Endothelial cell of umbilical vein (primary cell): ENCODE measurements around a stretch of chr1.

- PRO-cap: no peak
CAGE:
- cytosol, long polyA minus RNA: no peak
- cytosol, long polyA plus RNA: no peak
- long polyA plus RNA: no peak
- nucleus, long polyA minus RNA: no peak
- nucleus, long polyA plus RNA: no peak
These were observed 221.5 kb downstream of the PLPP3 start for GRCh38 chr1:56357891-56358221.

- PRO-cap: no peak
CAGE:
- cytosol, long polyA minus RNA: no peak
- cytosol, long polyA plus RNA: no peak
- long polyA plus RNA: no peak
- nucleus, long polyA minus RNA: no peak
- nucleus, long polyA plus RNA: no peak
These were observed 181.7 kb downstream of the PLPP3 start for GRCh38 chr1:56397724-56398086.

DNA sequence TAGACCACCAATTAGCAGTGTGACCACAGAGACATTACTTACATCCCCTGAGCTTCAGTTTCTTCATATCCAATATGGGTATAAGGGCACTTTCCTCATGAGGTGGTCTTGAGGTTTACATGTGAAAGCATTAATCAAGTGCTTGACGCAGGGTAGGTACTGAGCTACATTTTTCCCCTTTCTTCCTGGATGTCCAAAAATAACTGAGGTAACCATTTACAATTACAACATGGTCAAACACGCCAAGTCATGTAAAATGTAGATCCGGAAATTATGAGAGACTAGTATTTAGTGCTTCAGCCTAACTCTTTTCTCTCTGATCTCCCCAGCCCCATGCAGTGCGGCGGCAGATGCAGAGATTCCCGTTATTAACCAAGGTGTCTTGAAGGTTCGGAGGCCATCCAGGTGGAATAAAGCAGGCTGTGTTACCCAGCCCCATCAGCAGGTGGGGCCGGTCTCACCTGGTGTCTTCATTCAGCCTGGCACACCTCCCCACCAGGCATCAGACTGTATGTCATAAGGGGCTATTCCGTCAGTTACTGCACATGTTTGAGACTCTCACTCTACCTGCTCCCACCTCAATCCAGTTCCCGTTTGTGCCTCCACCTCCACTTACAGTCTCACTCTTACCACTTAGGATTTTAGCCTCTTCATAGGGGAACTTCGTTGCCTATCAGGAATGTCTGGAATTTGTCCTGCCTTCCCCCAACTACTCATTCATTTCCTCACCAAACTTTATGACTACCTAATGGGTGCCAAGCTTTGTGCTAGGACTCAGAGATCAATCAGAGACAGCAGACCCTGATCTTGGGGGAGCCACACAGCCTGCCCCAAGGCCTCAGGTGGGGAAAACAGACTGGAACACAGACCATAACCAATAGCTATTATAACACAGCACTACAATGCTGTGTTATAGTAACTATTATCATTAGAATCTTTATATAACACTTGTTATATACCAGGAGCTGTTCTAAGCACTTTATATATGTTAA lies 170.2 kb downstream of the PLPP3 start:
- PRO-cap: no peak
CAGE:
- cytosol, long polyA minus RNA: no peak
- cytosol, long polyA plus RNA: no peak
- long polyA plus RNA: no peak
- nucleus, long polyA minus RNA: no peak
- nucleus, long polyA plus RNA: no peak

DNA sequence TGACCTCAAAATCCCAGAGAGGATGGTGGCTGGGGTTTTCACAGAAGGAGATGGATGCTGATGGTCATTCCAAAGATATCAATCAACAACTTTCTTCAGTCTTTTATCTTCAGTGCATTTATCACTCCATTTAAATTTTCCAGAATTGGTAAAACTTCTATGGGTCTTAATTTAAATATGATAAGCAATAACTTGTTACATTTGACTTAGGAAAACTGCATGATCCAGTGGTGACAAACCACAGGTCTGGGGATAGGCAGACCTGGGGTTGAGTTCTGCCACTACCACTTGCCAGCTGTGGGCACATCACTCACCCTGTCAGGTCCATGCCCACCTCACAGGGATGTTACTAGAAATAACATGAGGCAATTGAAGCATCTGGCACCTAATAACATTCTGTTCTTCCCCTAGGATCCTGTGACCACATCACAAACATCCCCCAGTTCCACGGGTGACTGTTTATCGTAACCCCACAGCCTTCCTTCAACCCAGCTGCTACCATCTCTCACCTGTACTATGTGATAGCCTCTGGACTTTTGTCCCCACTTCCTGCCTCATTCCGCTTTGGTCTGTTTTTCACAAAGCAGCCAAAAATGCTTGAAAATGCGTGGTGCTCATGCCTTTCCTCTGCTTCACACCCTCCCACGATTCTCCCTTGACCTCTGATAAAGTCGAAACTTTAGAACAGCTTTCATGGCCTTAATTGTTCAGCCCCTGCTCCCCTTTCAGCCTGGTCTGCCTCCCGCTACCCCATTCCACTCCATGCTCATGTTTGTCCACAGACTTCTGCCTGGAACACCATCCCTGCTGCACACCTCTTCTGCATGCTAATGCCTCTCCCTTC lies 165.9 kb downstream of the PLPP3 start:
- PRO-cap: no peak
CAGE:
- cytosol, long polyA minus RNA: no peak
- cytosol, long polyA plus RNA: no peak
- long polyA plus RNA: no peak
- nucleus, long polyA minus RNA: no peak
- nucleus, long polyA plus RNA: no peak

DNA sequence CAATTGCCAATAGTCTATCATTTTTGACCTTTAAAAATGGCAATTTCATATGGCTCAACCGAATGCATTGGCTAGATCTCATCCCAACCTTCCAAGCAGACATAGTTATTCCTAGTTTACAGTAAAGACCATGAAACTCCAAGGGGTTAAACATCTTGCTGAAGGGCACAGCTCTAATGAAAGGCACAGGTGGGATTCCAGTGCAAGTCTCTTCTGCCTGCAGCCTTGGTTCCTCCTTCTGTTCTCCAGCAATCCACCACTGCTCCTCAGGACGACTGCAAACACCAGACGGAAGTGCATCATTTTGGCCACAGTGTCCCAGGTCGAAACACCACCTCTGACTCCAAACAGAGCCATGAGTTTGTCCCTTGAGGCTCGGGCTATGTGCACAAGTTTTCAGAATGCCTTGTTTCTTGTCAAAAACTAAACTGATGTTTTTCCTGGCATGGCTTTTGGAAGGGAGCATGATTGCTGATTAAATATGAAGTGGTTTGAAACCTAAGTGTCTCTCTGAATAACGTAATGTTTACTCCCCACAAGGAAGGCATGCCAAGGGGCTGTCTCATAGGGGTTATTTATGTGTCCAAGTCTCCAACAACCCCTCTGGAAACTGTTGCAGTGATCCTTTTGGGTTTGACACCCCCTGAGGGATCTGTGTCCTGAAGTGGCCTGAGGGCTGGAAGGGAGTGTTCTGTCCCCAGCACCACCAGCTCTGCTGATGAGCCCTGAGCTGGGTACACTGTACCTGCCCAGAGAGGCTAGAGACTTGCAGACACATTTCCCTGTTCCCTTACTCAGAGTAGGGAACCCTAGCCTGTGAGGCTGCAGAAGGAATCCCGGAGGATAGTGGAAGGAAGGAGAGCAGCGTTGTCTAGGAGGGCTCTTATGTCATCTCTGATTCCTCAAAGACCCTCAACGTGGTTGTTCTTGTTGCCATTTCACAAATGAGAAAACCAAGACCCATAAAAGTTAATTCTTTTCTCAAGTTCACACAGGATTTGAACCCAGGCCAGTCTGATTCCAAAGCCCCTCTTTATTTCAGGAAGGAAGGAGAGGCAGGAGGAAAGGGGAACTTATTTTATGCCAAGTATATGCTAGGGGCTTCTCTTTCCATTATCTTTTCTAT lies 132.7 kb downstream of the PLPP3 start:
- PRO-cap: no peak
CAGE:
- cytosol, long polyA minus RNA: no peak
- cytosol, long polyA plus RNA: no peak
- long polyA plus RNA: no peak
- nucleus, long polyA minus RNA: no peak
- nucleus, long polyA plus RNA: no peak

DNA sequence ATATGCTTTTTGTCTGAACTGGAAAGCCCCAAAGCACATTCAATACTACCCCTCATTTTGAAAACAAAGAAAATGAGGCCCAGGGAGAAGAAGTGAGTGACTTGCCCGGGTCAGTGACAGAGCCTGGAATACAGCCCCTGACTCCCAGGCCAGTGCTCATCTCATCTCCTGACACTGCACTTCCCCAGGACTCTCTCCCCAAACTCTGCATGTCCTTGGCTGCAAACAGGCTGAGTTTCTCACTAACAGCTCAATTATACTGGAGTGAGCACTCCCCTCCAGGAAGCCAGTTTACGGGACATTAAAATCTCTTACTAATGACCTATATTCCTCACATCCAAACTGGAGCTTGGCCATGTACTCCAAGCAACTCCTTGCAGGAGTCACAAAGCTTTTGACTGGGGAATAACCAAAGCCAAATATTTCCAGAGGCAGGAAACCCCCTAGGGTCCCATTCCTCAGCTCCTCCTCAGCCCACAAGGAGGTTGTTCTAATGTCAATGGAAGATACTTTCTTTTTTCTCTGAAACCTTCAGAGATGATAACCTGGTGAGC lies 127.2 kb downstream of the PLPP3 start:
- PRO-cap: no peak
CAGE:
- cytosol, long polyA minus RNA: no peak
- cytosol, long polyA plus RNA: no peak
- long polyA plus RNA: no peak
- nucleus, long polyA minus RNA: no peak
- nucleus, long polyA plus RNA: no peak

DNA sequence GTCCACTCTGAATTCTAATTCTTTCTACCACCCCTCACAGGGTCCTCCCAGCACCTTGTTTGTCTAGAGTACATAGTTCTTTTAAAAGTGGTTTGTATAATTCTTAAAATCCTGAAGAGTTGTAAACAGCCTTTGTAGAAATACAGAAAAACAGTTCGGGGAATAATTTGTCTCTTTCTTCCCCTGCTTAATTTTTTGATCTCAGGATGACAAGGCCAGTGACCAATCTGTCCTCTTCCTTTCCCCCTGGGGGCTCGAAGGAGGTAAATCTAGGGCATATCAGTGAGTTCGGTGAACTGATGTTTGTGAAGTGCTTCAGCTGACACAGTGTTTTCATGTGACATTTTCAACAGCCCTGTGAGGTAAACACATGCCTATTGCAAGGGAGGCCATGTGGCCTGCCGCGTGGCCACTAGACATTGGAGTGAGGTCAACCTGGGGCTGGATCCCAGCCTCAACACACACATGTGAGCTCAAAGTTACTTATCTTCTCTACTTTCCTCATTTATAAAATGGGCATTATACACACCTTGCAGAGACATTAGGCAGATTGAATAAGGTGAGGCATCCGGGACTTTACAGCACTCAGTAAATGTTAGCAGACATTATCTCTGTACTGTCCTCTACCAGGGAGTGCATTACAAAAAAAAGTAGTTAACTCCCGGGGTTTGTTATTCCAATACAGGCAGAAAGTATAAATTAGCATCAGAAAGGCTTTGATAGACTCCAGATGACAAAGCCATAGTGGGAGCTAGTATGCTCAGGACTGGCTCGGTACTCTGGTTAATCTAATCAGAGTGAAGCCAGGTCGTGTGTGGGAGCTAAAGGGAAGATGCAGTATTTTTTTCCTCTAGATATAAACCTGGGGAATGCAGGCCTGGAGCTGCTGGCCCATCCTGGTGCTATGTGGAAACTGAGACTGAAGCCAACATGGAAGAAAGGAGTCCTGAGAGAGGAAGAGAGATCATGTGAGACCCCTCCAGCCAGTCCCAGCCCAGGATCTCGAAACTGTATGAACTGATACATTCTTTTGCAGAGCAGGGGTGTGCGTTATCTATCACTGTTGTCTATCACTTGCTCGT lies 126.2 kb downstream of the PLPP3 start:
- PRO-cap: no peak
CAGE:
- cytosol, long polyA minus RNA: no peak
- cytosol, long polyA plus RNA: no peak
- long polyA plus RNA: no peak
- nucleus, long polyA minus RNA: no peak
- nucleus, long polyA plus RNA: no peak

DNA sequence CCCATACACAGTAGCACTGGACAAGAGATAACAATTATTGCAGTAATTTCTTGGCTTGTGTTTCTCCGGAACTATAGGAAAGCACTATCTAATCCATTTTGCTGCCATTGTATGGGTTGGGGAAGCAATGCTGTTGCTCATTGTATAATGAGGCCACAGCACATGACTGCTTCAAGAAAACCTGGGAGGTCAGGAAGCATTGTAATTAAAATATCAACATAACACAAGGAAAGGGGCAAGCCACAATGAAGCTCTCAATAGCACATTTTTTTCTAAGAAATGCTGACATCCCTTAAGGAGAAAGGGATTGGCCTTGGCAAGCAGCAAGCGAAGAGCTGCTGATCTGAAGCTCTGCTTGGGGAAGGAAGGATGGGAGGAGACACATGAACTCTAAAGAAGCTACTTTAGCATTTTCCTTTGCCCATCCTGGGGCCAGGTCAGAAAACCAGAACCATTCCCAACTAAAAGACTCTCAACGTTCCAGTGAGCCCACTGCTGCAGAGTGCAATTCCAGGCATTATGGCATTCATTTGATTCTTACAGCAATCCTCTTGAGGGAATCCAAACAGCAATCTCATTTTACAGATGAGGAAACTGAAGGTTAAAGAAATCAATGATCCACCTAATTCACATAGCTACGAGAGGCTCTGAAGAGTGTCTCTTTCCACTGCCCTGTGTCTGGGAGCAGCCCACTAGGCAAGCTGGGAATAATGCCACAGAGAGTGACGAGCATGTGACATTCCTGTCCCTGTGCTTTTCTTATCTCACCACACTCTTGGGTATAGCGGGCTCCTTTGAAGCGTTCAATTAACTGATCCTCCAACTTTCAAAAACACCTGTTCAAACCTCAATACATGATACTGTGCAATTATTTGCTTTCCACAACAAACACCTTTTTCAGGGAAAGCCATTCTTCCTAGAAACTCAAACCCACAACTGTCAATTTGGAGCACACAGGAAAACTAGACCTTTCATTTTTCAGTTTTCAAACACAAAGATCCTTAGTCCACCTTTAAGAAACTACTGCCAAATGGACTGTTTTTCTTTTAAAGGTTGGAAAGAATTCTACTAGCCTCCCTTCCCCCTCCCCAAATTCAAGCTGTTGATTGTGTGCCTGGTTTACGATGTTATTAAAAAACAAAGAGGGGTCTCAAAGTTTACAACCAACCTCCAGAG lies 43.6 kb downstream of the PLPP3 start:
- PRO-cap: no peak
CAGE:
- cytosol, long polyA minus RNA: no peak
- cytosol, long polyA plus RNA: no peak
- long polyA plus RNA: no peak
- nucleus, long polyA minus RNA: no peak
- nucleus, long polyA plus RNA: no peak

DNA sequence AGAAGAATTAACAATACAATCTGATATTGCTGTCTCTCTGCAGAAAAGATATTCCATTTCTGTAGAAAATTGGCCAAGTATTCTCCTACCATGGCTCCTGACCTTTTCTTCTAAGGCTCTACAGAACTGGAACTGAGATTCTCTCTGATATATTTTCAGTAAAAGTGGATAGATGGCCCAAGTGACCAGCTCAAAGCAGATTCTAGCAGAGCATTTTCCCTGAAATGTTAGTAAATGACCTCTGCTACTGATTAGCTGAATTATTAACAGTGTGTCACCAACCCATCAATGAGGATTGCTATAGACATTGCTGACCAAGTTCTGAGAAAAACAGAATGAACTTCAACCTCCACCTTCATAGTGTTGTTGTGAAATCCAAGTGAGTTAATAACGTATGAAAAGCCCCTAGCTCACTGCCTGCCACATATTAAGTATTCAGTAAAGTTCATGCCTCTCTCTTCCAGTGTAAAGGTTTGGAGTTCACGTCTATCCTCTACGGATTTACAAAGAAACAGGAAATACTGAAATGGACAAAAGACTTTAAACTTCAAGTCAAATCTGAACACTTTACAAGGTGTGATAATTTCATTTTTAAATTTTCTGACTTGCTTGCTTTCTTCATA lies 15.8 kb downstream of the PLPP3 start:
- PRO-cap: no peak
CAGE:
- cytosol, long polyA minus RNA: no peak
- cytosol, long polyA plus RNA: no peak
- long polyA plus RNA: no peak
- nucleus, long polyA minus RNA: no peak
- nucleus, long polyA plus RNA: no peak

- PRO-cap: no peak
CAGE:
- cytosol, long polyA minus RNA: no peak
- cytosol, long polyA plus RNA: no peak
- long polyA plus RNA: no peak
- nucleus, long polyA minus RNA: no peak
- nucleus, long polyA plus RNA: no peak
These were observed 8.4 kb downstream of the PLPP3 start for GRCh38 chr1:56570672-56571710.

- PRO-cap: no peak
CAGE:
- cytosol, long polyA minus RNA: no peak
- cytosol, long polyA plus RNA: no peak
- long polyA plus RNA: no peak
- nucleus, long polyA minus RNA: no peak
- nucleus, long polyA plus RNA: no peak
These were observed 54.3 kb downstream of the C8B start for GRCh38 chr1:56911301-56912218.

GRCh38 chr1:56919569-56920174 lies 46.1 kb downstream of the C8B start:
- PRO-cap: no peak
CAGE:
- cytosol, long polyA minus RNA: no peak
- cytosol, long polyA plus RNA: no peak
- long polyA plus RNA: no peak
- nucleus, long polyA minus RNA: no peak
- nucleus, long polyA plus RNA: no peak

DNA sequence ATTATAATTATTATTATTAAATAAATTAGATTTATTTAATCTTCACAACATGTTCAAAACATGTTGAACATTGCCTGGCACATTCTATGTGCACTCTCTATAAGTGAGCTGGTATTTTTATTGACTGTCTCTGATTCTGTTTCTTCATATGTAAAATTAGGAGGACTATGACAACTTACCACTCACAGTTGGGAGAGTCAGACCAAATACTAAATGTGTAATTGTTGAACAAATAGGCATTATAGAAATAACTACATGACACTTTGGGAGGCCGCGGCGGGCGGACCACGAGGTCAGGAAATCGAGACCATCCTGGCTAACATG lies 951 bp upstream of the C8B start:
- PRO-cap: unidirectional peak, plus-strand start at position 271 of the sequence
CAGE:
- cytosol, long polyA minus RNA: no peak
- cytosol, long polyA plus RNA: no peak
- long polyA plus RNA: no peak
- nucleus, long polyA minus RNA: no peak
- nucleus, long polyA plus RNA: no peak

DNA sequence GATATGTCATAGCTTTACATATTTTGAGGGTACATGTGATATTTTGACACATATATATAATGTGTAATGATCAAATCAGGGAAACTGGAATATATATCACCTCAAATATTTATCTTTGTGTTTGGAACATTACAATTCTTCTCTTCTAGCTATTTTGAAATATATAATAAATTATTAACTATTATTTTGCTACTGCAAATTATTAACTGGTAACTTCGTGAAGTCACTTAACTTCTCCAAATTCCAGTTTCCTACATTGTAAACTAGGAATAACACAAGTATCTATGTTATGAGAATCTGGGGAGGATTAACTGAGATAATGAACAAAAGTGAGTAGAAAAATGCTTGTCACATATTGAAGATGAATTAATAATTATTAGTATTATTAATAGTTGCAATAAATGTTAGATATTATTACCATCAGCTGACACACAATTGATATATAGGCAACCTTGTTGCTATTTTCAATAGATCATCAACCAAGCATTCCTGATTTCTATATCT lies 193.2 kb downstream of the DAB1 start:
- PRO-cap: no peak
CAGE:
- cytosol, long polyA minus RNA: no peak
- cytosol, long polyA plus RNA: no peak
- long polyA plus RNA: no peak
- nucleus, long polyA minus RNA: no peak
- nucleus, long polyA plus RNA: no peak

DNA sequence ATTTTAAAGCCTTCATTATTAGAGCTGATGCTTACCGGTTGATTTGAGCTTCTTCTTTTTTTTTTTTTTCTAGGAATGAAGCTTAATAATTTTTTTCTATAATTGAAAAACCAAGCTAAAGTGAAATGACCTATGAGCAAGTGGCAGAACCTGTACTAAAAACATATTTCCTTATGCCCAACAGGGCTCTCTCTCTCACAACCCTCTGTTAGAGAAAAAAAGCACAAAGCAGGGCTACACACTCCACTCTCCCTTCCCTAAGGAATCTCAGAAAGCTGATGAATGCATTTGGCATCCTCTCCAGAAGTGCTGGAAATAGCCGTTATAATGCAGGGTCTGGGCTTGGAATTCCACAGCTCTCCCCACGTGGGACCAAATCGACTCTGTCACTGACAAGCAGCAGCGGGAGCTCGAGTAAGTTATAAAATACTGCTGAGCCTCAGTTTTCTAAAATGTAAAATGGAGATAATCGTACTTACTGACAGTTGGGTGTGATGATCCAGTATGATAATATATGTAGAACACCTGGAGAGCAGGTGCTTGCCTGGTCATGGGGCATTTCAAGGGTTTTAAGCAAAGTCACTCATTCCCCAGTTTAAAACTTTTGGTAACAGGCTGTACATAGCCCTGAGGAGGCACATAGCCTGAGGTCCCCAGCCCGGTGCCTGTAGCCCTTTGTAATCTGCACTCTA lies 175.4 kb upstream of the DAB1 start:
- PRO-cap: unidirectional peak, minus-strand start at position 351 of the sequence
CAGE:
- cytosol, long polyA minus RNA: no peak
- cytosol, long polyA plus RNA: no peak
- long polyA plus RNA: no peak
- nucleus, long polyA minus RNA: no peak
- nucleus, long polyA plus RNA: no peak

- PRO-cap: no peak
CAGE:
- cytosol, long polyA minus RNA: no peak
- cytosol, long polyA plus RNA: no peak
- long polyA plus RNA: no peak
- nucleus, long polyA minus RNA: no peak
- nucleus, long polyA plus RNA: no peak
These were observed 289.9 kb downstream of the OMA1 start for GRCh38 chr1:58256563-58257058.

DNA sequence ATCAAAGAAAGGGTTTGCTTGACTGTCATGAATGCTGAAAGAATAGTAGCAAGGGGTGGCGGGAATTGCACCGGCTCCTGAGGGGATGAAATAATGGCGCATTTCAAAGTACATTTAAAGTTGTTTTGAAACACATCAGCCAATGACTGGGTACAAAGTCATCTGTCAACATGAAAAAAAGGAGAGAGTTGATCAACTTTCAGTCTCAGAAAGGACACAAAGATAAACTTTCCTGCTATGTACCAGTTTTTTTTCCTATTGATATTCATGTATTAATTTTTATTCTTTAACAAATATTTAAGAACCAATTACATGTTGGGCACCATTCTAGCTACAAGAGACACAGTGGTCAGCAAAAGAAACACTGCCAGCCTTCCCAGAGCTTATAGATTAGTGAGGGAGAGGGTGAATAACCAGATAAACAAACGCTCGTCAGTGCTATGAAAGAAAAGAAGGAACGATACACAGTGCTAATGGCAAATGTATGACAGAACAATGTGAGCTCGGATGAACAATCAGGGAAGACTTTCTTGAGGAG lies 99.3 kb downstream of the OMA1 start:
- PRO-cap: no peak
CAGE:
- cytosol, long polyA minus RNA: no peak
- cytosol, long polyA plus RNA: no peak
- long polyA plus RNA: no peak
- nucleus, long polyA minus RNA: no peak
- nucleus, long polyA plus RNA: no peak

- PRO-cap: no peak
CAGE:
- cytosol, long polyA minus RNA: no peak
- cytosol, long polyA plus RNA: no peak
- long polyA plus RNA: no peak
- nucleus, long polyA minus RNA: no peak
- nucleus, long polyA plus RNA: no peak
These were observed 4.3 kb downstream of the TACSTD2 start for GRCh38 chr1:58572723-58573080.

DNA sequence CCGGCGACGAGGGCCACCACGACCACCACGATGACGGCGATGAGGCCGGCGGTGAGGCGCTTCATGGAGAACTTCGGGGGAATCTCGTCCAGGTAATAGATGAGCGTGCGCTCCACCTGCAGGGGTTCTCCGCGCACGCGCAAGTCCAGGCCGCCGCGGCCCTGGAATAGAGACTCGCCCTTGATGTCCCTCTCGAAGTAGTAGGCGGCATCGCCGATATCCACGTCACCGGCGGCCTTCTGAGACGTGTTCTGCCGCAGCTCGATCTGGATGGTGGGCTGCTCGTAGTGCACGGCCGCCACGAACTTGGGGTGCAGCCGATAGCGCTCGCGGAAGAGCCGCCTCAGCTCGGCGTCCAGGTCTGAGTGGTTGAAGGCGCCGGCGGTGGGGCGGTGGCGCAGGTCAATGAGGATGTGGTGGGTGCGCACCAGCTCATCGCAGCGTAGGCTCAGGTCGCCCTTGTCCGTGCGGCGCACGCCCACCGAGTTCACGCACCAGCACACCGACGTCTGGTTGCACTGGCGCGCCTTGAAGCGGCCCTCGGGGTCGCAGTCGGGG lies 688 bp downstream of the TACSTD2 start:
- PRO-cap: bidirectional peak, plus-strand start at position 247 of the sequence, minus-strand start at position 168 of the sequence; bidirectional peak, plus-strand start outside the sequence, minus-strand start at position 367 of the sequence
CAGE:
- cytosol, long polyA minus RNA: no peak
- cytosol, long polyA plus RNA: no peak
- long polyA plus RNA: no peak
- nucleus, long polyA minus RNA: no peak
- nucleus, long polyA plus RNA: no peak

DNA sequence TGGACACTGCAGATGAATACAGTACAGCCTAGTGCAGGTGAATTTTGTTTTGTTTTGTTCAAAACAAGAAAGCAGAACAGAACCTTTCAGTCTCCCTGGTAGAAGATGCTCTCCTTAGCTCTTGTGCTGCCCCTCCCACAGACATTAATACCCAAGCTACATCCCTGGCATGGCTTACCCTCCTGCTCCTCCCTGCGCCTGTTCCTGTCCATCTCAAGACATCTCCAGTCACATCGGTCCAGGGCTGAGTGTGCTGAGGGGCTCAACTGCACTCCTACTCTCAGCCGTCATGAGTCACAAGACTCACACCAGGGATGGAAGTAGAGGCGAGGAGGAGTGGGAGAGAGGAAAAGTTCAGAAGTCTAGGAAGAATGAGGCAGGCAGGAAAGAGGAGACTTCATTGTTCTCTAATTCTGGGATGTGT lies 9.2 kb upstream of the TACSTD2 start:
- PRO-cap: bidirectional peak, plus-strand start at position 357 of the sequence, minus-strand start at position 252 of the sequence
CAGE:
- cytosol, long polyA minus RNA: no peak
- cytosol, long polyA plus RNA: no peak
- long polyA plus RNA: no peak
- nucleus, long polyA minus RNA: no peak
- nucleus, long polyA plus RNA: no peak